RPMI7951 (cell line): ENCODE measurements around the genes TNFSF8 and TRIM32.

- RAMPAGE, long total RNA: no peak
These were observed at the start of gene TNFSF8 for GRCh38 chr9:114929990-114930909. TSS of gene TNFSF8 (minus strand) at chr9:114930591.

DNA sequence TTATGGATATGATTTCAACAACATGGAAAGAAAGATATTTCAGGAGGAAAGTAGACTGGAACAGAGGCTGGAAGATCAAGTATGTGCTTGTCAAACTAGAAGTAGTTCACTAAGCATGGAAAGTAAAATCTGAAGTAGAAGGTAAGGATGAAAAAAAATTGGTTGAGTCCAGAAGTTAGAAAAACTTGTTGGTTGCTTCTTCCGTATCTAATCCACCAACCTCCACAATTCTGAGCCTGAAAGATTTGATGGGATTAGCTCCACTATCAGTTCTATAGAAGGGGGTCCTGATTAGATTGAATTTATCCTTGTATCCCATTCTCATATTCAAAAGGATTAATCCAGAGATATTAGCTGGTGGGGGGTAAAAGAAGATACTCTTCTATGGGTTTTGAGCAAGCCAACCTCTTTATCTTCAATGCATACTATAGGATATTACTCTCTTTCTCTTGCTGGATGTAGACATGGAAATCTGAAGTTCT lies 392.9 kb upstream of the PAPPA start:
- RAMPAGE, long total RNA: no peak

DNA sequence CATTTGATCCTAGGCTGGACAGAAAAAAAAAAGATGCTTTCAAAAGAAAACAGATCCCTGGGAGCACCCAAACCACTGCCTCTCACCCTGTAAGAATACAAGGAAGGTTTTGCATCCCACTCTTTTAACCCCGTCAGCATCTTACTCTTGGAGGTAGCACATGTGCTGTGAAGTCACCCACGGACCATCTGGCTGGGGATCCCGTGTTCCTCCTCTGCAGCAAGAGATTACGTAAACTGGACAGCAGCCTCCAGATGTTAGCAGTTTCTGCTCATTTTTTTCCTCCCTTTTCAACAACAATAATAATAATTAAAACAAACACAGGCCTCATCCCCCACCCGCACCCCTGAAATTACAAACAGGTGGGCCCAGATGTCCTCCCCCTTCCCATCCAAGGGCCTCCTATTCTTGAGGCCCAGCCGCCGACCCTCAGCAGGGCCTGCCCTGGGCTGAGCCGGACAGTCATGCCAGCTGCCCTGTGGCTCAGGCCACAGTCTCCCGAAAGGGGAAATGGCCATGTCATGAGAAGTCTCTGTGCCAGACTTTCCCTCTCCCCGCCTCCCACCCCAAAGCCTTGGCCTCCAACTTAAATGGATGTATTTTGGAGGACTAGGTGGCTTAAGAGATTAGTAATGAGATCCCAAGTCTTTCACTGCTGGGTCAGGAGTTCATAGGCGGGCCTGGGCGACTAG lies 165.0 kb downstream of the PAPPA start:
- RAMPAGE, long total RNA: no peak

DNA sequence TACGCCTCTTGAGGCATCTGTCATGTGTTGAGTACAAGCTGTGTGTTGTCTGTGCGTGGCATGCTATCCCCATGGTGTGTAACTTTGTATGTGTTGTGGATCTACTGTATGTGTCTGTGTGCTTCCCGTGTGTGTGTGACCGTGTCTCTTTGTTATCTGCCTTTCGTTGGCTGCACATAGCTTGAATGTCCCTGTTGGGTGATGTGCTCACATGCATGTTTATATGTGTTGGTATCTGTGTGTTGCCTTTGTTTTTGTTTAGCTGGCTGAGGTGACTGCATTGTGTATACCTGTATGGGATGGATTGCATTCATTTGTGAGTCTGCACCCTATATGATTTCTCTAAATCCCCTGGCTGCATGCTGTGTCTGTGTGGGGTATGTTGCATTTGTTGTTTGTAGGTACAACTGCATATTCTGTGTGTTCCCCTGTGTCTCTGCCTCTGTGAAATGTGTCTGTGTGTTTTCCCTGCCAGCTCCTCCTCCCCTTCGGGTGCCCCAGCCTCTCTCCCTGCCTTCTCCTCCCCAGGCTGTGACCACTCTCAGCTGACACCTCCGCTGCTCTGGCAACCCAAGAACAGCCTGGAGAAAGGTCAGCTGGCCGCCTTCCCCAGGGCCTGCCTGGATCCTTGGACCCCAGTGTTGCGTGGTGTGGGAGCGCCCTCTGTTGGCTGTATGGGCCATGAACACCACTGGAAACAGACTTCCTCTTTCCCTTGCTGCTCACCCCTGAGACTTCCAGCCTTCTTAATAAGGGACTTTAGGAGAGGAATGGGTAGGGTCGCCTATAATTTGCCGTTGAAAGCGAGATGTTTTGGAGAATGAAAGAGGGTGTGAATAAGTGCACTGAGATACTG lies 115.2 kb upstream of the TRIM32 start:
- RAMPAGE, long total RNA: no peak

DNA sequence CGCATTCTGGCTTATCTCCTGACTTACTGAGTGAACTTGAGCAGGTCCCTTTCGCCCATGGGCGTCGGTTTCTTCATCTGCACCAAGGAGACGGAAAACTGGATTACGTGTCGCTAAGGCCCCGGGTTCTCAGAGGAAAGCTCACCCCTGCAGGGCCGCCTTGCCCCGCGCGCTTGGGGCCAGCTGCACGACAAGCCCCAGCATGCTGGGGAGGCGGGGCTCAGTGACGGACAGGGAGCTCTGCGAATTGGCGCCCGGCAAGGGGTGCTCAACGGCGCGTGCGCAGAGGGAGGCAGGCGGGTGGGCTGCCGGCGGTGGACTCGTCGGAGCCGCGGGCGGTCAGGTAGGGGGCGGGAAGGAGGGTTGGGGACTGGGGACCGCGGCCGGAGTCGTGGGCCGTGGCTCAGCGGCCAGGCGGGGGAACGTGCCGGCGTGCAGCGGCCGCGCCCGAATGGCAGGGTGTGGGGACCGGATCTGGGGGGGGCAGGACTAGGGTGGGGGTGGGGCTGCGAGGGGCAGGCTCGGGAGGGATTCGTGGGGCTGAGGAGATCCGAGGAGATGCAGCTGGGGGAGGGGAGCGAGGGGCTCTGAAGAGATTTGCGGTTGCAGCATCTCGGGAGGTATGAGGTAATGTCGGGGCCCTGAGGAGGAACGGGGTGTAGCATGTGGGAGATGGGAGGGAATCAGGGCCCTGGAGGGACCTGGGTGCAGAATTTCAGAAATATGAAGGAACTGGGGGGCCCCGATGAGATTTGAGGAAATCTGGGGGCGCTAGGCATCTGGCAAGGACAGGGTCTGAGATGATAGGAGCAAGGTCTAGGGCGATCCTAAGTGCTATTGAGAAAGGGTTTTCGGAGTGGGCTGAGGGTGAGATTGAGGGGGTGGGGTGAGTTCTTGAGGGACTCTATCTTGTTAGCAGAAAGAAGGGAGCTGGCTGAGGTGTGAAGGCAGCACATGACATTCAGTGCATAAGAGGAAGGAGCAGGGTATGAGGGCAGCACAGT lies at the start of gene TRIM32:
TSS of gene TRIM32 (plus strand) at position 267 of the 1,004 bp plus-strand sequence.
- RAMPAGE, long total RNA: no peak

DNA sequence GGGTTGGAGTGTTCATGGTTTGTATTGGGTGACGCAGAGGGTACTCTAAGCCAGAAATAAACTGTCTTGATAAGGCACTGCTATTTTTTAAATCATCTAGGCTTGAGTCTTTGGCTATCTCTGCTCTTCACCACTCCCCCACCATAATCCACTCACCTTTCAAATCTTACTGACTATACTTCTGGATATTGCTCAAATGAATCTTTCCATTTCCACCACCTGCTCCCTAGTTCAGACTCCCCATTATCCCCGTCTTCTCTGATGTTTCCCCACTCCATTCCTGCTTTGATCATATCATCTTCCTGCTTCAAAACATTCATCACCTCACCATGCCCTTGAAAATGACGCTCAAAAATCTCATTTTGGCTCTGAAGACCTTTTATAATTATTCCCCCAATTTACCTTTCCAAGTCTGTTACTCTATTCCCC lies 8.7 kb downstream of the TRIM32 start:
- RAMPAGE, long total RNA: no peak

- RAMPAGE, long total RNA: no peak
These were observed 343.1 kb downstream of the ASTN2 start for GRCh38 chr9:117071709-117072156.

- RAMPAGE, long total RNA: no peak
These were observed 200.5 kb downstream of the ASTN2 start for GRCh38 chr9:117214320-117214817.

- RAMPAGE, long total RNA: no peak
These were observed 51.1 kb upstream of the ASTN2 start for GRCh38 chr9:117465839-117466405.

DNA sequence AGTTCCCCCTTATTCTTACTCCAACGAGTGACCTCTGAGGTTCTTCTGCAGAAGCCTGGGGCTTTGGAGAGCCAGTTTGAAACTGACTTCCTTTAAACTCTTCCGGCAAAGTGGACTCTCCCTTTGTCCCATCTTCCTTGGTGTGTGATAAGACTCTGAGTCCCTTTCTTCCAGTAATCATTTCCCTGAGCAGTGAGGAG lies 137.6 kb upstream of the ASTN2 start:
- RAMPAGE, long total RNA: no peak

- RAMPAGE, long total RNA: no peak
These were observed 2.5 kb downstream of the TLR4 start for GRCh38 chr9:117706510-117707217.

- RAMPAGE, long total RNA: no peak
These were observed 390.1 kb downstream of the BRINP1 start for GRCh38 chr9:118979067-118979536.

DNA sequence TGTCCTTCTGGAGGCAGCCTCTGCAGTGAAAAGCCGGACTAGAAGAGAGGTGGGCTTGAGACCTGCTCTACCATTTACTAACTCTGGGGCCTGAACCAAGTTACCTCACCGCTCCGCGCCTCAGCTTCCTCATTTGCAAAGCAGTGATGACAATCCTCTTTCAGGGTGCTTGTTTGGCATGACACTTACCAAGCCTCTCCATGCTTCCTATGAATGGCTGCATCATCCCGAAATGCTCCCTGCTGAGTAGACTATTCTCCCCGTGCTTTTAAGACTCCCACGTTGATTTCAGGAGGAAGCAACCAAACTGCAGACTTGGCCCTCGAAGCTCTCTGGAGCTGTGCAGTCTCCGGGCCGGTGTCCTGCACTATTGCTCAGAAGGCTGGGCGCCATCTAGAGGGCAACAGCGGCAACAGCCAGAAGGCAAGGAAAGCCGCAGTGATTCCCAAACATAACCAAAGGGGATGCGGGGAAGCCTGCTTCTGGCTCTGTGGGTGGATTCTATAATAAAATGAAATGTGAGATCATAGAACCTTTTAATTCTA lies 599.7 kb upstream of the BRINP1 start:
- RAMPAGE, long total RNA: no peak

DNA sequence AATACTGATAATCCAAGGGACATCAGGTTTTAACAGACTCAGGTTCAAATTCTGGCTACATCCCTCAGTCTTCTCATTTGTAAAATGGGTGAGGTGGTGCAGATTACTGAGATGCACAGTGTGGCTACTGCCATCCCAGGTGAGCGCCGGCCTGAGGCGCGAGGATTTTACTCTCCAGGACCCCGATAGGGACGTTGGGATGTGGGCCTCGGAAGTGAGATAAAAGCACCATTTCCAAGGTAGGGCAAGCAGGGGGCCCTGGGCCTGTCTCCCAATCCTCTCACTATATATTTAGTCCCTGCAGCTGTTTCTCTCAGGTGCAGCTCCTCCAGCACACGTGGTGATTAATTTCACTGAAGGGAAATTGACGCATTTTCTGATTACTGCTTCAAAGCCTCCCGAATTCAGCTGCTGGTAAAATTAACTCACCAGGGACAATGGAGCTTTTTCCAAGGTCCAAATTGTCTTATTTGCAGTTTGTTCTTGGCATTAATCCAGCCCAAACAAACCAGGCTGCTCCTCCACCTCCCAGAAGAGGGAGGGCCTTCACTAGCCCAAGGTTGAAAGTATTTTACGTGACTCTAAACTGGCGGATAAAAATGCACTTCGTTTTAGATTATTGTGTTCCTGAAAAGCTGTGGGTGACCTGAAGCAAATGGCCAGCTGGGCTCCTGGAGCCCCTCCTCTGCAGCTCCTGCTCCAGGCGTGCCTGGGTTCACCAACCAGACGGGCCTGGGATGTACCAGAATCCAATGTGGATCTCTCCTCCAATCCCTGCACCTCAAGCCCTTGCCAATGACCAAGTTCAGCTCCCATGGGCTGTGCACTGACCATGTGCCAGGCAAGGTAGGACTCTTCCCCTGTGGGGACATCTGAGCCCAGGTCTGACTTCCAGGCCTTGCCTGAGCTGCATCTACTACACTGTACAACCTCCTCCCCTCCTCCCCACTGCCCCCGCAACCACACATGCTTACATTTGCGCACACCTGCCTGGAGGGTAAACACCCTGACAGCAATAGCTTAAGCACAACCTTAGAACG lies 193.6 kb downstream of the CDK5RAP2 start:
- RAMPAGE, long total RNA: no peak

DNA sequence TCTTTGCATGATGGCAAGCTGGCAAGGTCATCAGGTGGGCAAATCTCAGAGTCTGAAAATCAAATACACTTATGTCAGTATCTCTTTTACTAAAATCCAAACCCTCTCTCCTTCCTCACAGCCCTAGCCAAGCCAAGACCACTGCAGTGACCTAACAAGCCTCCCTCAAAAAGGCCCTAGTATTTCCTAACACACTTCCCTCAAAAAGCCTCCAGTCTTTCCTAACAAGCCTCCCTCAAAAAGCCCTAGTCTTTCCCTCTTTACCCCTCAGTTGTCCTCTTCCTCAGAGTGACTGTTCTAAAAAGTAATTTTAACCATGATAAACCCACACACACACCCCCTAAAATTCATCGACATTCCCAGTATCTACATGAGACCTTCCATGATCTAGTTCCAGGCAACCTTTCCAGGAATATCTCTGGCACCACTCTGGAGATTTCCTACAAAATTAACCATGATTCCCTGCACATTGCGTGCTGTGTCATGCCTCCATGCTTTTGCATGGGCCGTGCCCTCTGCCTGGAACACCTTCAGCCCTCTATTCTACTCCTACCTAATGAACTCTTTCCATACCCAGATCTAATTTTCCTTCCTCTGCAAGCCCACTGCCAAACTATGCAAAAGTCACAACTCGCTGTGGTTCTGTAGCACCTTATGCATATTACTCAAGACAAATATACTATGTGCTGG lies 139.9 kb downstream of the CDK5RAP2 start:
- RAMPAGE, long total RNA: no peak

DNA sequence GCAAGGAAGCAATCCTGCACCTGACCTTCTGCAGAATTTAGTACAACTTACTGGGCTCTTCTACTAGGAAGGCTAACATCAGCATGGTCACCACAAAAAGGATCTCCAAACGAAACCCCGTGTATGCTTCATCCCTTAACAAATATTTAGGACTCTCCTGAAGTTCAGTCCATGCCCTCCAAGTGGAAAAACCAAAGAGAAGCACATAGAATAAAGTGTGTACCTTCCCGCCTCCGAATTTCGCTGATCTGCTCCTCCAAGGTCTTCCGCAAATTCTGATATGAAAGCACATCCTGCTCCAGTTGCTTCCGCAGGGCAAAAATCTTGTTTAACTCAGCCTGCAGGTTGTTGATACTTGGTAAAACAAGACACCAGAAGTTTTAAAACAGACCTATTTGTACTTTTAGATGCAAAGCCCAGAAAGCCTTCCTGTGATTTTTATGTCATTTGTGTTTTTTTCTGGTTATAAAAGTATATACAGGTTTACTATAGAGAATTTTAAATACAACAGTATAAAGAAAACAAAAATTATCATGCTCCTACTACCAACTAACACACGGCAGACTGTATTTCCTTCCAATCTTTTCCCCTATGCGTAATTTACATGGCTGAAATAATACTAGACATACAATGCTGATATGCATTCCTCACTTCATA lies 108.3 kb downstream of the CDK5RAP2 start:
- RAMPAGE, long total RNA: no peak

DNA sequence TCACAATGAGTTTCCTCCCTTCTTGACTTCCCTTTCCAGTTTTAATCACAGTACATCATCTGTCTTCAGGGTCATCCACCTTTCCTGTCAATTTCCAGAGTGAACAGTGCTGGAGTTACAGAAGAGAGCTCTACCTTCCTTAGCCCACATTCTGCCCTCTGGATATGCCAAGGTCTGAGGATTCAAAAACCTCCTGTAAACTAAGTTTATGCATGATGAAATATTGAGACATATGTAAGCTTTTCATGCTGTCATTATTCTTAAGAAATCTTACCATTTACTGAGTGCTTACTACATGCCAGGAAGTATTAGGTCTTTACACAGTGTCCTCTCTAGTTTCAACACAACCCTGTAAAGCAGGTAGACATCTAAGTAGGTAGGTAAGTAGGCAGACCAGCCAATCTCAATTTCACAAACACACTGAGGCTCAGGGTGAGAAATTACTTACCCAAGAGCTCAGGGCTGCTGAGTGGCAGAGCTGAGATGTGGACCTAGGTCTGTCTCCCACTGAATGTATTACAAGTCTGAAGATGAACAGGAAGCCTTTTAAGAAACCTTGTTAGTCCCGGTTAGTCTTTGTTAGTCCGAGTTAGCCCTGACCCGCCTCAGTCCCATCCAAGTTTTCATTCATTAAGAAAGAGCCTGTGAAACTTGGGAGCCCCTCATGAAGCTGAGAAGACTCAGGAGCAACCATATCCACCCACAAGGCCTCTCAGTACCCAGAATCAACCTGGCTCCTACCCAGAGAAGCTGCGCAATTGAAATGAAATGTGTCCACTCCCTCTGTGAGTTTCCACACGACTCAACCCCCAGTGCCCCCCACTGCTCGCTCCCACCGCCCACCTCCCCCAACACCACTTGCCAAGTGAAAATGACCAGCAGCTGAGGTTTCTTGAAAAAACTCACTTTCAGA lies 105.0 kb downstream of the CDK5RAP2 start:
- RAMPAGE, long total RNA: no peak

- RAMPAGE, long total RNA: no peak
These were observed 41.1 kb downstream of the CDK5RAP2 start for GRCh38 chr9:120538820-120539227.

- RAMPAGE, long total RNA: no peak
These were observed 29.4 kb downstream of the CDK5RAP2 start for GRCh38 chr9:120550577-120550970.

GRCh38 chr9:120563073-120563612 lies 16.8 kb downstream of the CDK5RAP2 start:
- RAMPAGE, long total RNA: no peak